HT1080 (cell line): ENCODE data around the genes CALD1 and AGBL3.

RAMPAGE:
- cytosol, long total RNA, result no peak
- long total RNA, result no peak
- nucleus, long total RNA, result no peak
Observed at GRCh38 chr7:131909220-131909960, 353.0 kb upstream of the PODXL start.

RAMPAGE:
- cytosol, long total RNA, result no peak
- long total RNA, result no peak
- nucleus, long total RNA, result no peak
Observed at GRCh38 chr7:133035670-133036128, 46.2 kb downstream of the CHCHD3 start.

GRCh38 chr7:133377218-133377672, 124.4 kb downstream of the EXOC4 start:
RAMPAGE:
- cytosol, long total RNA, result no peak
- long total RNA, result no peak
- nucleus, long total RNA, result no peak

DNA sequence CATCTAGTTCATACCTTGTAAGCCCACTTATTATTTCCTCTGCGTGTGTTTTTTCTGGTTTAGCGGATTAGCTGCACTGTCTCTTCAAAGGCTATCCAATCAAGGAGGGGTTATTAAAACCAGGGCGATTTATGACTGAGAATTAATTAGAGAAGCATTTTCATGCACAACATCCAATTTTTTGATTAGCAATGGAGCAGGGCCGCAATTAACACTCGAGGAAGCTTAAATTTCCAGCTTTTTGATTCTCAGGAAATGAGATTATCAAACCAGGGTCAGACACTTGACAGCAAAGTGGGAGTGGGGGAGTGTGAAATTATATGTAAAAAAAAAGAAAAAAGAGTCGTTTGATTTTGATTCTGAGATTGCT, 249.0 kb downstream of the EXOC4 start:
RAMPAGE:
- cytosol, long total RNA, result no peak
- long total RNA, result no peak
- nucleus, long total RNA, result no peak

GRCh38 chr7:134351385-134352067, 34.8 kb upstream of the SLC35B4 start:
RAMPAGE:
- cytosol, long total RNA, result no peak
- long total RNA, result no peak
- nucleus, long total RNA, result no peak

DNA sequence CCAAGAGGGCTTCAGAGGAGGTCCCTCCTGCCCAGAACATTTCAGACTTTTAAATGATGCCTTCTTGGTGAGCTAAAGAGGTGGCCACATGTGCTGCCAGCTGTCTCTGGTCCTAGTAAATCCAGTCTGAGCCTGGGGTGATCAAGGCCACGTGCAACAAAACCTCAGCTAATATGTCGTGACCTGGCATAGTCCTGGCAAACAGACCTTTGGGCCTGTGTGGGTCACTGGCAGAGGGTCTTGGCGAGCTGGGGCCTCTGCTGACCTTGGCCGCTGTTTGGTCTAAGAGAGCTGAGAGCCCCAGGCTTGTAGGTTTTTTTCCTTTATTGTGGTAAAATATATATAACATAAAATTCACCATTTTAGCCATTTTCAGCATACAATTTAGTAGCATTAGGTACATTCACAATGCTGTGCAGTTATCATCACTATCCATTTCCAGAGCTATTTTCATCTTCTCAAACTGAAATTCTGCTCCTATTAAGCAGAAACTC, 43.4 kb upstream of the SLC35B4 start:
RAMPAGE:
- cytosol, long total RNA, result no peak
- long total RNA, result no peak
- nucleus, long total RNA, result no peak

GRCh38 chr7:134366434-134366889, 49.7 kb upstream of the SLC35B4 start:
RAMPAGE:
- cytosol, long total RNA, result no peak
- long total RNA, result no peak
- nucleus, long total RNA, result no peak

DNA sequence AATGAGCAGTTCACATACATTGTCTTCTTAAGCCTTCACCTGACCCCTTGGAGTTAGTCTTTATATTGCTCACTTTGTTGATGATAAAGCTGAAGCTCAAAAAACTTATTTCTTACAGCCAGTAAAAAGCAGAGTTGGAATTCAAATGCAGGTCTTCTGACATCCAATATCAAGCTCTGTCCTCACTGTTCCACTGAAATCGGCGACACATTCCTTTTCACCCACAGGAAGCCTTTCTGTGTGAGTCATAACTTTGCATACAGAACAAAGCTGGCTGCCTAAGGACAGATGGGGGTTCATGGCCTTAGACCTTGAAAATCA, 21.8 kb upstream of the AKR1B1 start:
RAMPAGE:
- cytosol, long total RNA, result no peak
- long total RNA, result no peak
- nucleus, long total RNA, result no peak

DNA sequence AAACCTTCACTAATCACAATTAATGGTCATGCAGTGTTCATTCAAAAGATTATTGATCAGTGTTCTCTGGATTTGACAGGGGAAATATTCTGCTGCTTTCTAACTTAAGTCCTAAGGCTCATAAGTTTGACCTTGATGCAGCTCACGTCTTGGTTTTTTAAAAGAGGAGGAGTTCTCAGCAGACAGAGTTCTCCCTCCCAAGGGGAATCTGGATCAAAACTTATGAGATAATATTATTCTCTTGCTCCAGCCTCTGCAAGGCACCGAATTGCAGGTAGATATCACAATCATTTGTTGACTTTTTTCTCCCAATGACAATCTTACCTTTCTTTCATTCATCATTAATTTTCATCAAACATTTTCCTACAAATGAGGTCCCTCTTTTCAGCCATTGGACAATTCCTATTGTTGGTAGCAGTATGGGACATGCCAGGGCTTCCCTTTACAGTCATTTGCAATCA, 10.1 kb upstream of the AKR1B10 start:
RAMPAGE:
- cytosol, long total RNA, result no peak
- long total RNA, result no peak
- nucleus, long total RNA, result no peak

DNA sequence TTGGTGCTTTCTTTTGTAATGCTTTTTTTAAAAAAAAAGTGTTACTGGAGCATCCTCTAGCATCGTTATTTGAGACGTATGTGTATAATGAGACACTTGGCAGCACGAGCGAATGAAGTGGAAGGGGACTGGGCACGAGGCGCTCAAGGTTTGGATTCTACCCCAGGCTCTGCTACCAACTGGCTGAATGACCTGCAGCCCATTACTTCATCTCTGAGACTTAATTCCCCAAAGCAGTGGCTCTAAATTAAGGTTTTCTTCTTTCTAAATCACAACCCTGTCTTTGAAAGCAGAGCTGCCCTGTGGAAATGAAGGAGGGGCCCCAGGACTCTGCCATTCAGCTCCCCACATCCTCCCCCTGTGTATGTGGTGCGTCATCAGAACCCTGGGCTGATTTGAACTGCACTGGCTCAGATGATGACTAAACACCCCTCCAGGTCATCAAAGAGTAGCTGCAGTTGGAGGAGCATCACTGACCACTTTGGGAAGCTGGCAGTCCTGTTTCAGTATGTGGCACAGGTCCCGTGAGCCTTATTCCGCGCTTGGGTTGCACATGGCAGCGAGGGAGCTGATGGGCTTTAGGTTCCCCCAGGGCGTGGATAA, 46.6 kb downstream of the BPGM start:
RAMPAGE:
- cytosol, long total RNA, result no peak
- long total RNA, result no peak
- nucleus, long total RNA, result no peak

DNA sequence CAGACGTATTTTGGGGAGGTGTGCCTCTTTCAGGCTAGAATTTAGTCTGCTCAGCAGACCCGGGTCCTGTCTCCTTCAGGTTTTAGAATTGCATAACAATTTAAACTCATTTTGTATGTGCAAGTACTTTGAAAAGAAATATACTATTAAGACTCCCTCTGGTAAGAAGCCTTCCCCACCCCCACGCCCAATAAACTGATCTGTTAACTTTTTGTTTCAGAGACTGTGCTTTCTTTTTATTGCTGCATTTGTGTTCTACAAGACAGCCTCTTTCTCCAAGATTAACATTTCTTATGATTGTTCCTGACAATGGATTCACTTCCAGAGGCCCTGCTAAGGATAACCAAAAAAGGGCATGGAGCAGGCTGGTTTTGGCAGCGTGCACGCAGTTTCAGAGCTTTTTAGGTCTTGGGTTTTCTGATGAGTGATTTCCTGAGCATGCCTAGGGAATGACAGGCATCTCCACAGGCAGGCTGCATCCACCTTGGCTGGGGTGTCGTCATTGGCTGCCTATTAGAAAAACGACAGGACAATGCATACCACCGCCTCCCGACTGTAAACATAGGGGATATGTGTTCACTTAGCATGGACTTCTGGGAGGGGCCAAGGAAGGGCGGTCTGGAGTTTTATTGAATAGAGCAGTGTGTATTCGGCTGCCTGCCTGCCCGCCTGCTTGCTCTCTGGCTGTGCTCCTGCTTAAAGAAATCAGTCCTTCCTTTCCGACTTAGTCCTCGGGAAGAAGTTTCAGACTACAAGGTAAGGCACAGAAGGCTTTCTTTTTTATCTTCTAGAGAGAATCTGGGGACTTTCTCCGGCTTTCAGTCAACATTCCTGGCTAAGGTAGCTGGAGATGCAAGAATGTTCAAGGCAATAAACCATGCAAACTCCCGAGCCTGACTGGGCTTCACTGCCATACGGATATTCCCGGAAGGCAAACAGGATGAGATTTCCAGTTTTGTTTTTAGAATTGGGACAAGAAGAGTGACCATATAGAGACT, at the start of gene CALD1:
TSS of gene CALD1 (plus strand) at position 641 of the 998 bp plus-strand sequence.
RAMPAGE:
- cytosol, long total RNA, result start-site peak on the plus strand centred at position 692 of the sequence, 79 bp wide, 202 and 180 reads in 2 replicates
- long total RNA, result start-site peak on the plus strand centred at position 647 of the sequence, 12 bp wide, 251 reads
- nucleus, long total RNA, result start-site peak on the plus strand centred at position 696 of the sequence, 72 bp wide, 174 and 28 reads in 2 replicates

GRCh38 chr7:134792633-134793444, 13.4 kb downstream of the CALD1 start:
RAMPAGE:
- cytosol, long total RNA, result no peak
- long total RNA, result no peak
- nucleus, long total RNA, result no peak

DNA sequence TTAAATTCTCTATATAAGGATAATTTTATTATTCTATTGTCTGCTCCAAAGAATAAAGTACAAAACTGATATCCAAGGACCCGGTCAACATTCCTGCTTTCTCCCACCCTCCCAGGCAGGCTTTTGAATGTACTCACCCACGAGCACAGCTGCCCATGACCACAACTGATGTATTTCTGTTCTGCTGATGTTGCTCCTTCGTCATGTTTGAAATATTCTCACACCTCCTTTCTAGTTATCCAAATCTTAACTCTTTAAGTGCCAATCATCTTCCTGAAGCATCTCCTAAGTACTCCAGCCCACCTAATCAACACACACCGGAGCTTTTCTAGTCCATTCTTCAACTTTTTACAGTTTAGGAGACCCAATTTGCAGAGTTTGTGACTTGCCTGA, 46.7 kb downstream of the CALD1 start:
RAMPAGE:
- cytosol, long total RNA, result no peak
- long total RNA, result no peak
- nucleus, long total RNA, result no peak

DNA sequence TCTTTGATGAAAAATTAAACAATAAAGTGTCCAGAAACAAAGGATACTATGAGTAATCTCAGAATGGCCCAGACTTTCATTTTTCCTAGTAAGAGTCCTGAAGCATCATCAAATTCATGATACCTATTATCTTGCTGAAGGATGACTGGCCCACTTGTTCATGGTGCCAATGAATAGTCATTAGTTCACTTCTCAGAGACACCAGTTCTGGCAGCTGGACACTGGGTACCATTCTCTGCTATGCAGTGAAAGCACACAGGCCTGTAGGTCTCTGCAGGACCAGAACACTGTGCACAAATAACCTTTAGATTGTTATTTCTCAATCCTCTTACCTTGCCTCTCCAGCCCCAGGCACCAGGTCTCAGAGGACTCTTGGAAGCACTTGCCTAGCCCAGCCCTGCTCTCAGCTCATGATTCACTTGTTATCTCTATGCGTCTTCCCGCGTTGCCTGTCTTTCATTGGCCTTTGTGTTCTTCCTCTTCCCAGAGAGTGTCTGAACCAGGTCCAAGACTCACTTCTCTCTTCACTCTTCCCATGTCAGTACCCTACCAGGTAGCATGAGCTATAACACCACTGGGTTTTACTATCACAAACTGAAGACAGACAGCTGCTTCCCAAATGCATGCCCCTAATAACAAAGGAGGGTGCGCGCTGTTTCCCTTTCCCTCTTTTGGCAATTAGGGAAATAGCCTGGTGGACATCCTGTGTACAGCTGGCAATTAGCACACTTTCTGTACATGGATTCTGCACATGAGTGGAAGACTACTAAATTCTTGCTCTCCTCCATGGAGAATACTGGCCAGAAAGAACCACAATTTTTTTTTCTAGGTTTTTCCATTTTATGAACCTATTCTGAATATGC, 97.9 kb upstream of the AGBL3 start:
RAMPAGE:
- cytosol, long total RNA, result no peak
- long total RNA, result no peak
- nucleus, long total RNA, result no peak

GRCh38 chr7:134891086-134892372, 94.8 kb upstream of the AGBL3 start:
RAMPAGE:
- cytosol, long total RNA, result no peak
- long total RNA, result no peak
- nucleus, long total RNA, result no peak

DNA sequence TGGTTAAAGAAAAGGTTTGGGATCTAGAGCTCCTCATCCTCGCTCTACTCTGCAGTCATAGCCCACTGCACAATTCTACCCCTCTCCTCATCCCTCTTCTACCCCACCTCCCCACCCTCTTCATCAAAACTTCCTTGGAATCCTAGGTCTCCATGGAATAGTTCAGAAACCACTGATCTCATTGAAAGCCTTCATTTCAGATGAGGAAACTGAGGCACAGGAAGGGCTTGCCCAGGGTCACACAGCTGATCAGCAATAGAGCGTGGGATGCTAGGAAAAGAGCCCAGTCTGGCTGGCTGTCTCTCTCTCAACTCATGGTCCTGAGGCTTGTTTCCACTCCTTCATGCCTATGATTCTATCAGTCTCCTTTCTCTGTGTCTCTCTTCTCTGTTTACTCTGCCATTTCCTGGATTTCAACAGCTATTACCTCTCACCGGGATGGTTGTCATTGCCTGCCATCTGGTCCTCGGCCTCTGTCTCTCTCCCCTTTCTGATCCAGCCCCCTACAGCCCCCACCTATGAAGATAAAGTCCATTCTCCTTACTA, 93.5 kb upstream of the AGBL3 start:
RAMPAGE:
- cytosol, long total RNA, result no peak
- long total RNA, result no peak
- nucleus, long total RNA, result no peak

DNA sequence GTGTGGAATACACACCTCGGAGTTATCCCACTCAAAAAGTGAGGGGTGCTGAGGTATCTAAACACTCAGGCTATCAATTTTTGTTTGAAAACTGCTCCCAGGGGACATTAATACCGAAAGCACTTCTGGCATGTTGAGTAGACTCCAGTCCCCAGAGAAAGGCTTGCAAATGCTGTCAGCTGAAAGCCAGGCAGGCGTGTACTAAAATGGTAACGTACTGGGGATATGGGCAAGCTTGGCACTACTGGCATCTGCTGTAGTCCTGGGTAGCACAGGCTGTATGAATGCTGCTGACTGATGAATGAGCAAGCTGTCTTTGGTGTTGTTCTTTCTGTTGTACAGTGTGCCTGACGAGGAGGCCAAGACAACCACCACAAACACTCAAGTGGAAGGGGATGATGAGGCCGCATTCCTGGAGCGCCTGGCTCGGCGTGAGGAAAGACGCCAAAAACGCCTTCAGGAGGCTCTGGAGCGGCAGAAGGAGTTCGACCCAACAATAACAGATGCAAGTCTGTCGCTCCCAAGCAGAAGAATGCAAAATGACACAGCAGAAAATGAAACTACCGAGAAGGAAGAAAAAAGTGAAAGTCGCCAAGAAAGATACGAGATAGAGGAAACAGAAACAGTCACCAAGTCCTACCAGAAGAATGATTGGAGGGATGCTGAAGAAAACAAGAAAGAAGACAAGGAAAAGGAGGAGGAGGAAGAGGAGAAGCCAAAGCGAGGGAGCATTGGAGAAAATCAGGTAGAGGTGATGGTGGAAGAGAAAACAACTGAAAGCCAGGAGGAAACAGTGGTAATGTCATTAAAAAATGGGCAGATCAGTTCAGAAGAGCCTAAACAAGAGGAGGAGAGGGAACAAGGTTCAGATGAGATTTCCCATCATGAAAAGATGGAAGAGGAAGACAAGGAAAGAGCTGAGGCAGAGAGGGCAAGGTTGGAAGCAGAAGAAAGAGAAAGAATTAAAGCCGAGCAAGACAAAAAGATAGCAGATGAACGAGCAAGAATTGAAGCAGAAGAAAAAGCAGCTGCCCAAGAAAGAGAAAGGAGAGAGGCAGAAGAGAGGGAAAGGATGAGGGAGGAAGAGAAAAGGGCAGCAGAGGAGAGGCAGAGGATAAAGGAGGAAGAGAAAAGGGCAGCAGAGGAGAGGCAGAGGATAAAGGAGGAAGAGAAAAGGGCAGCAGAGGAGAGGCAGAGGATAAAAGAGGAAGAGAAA, 53.3 kb upstream of the AGBL3 start:
RAMPAGE:
- cytosol, long total RNA, result no peak
- long total RNA, result no peak
- nucleus, long total RNA, result no peak

DNA sequence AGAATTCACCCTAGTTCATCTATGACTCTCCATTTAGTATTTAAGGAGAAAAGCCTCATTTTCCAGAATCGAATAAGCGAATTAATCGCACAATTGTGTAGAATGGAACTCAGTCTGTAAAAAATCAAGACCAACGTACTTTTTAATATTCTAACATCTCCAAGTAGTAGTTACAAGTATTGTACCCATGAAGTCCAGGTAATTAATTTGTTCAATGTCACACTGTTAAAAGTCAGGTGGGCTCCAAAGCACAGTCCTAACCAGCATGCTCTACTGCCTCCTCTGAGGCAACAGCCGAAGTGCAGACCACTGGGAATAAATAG, 369 bp upstream of the AGBL3 start:
RAMPAGE:
- cytosol, long total RNA, result no peak
- long total RNA, result no peak
- nucleus, long total RNA, result no peak

RAMPAGE:
- cytosol, long total RNA, result no peak
- long total RNA, result no peak
- nucleus, long total RNA, result no peak
Observed at GRCh38 chr7:134986301-134987460, at the start of gene AGBL3. AGBL3 (plus strand) TSS chr7:134986508.

GRCh38 chr7:135171271-135172371, 1.1 kb upstream of the CYREN start:
RAMPAGE:
- cytosol, long total RNA, result no peak
- long total RNA, result no peak
- nucleus, long total RNA, result no peak